ENCODE results near the gene ZC3H18.

GRCh38 chr16:87839610-87840045, 29.7 kb downstream of the SLC7A5 start:
- RRBS = 100% methylated on average over 1 of the region's 21 CpGs

- RRBS = 5% methylated on average over 6 of the region's 38 CpGs
Observed at GRCh38 chr16:87950649-87951239, 490 bp upstream of the BANP start.

DNA sequence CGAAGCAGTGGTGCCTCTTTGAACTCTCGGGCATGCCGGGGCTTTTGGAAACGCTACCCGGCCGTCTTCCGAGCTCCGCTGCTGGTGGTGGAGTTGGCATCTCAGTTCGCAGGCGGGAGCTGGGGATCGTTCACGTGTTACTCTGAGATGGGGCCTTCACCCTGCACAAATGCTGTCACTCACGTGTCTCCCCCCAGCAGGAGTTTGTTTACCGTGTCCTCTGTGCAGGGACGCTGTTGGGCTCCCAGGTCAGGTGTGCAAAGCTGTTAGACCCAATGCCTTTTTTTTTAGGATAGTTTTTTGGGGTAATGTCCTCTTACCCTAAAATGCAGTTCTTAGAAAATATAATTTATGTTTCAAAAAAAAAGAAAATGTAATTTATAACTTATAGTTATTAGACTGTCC, 34.0 kb downstream of the BANP start:
- RRBS = no CpG with 5 or more reads among the region's 15 CpGs

DNA sequence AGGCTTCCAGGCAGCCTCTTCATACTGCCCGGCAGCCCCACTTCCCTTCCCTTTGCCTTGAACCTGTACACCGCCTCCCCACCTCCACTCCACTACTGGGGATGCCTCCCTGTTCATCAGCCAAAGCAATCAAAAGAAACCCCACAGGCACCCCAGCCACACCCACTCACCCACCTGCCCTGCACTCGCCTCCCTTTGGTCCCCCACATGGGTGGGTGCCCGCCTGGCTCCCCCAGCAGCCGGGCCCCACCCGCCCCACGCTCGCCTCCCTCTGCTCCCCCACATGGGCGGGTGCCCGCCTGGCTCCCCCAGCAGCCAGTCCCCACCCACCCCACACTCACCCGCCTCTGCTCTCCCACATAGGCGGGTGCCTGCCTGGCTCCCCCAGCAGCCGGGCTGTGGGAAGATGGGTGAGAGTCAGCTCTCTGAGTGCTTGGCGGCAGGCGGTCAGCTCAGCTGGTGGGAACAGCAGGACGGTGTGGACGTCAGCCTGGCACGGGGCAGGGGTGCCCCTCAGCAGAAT, 135.5 kb downstream of the BANP start:
- RRBS = no CpG with 5 or more reads among the region's 18 CpGs

GRCh38 chr16:88232333-88233249, 150.2 kb upstream of the ZNF469 start:
- RRBS = 31% methylated on average over 3 of the region's 33 CpGs

GRCh38 chr16:88238514-88239225, 144.1 kb upstream of the ZNF469 start:
- RRBS = no CpG with 5 or more reads among the region's 8 CpGs

GRCh38 chr16:88245667-88246047, 137.1 kb upstream of the ZNF469 start:
- RRBS = 37% methylated on average over 2 of the region's 9 CpGs

GRCh38 chr16:88262764-88263050, 120.1 kb upstream of the ZNF469 start:
- RRBS = 16% methylated on average over 2 of the region's 12 CpGs

- RRBS = no CpG with 5 or more reads among the region's 8 CpGs
Observed at GRCh38 chr16:88306671-88307402, 75.9 kb upstream of the ZNF469 start.

GRCh38 chr16:88333345-88333882, 49.3 kb upstream of the ZNF469 start:
- RRBS = 30% methylated on average over 3 of the region's 22 CpGs

- RRBS = 7% methylated on average over 17 of the region's 39 CpGs
Observed at GRCh38 chr16:88437324-88437726, 15.8 kb upstream of the ZFPM1 start.

- RRBS = 68% methylated on average over 12 of the region's 52 CpGs
Observed at GRCh38 chr16:88497406-88498431, 44.6 kb downstream of the ZFPM1 start.

- RRBS = 82% methylated on average over 10 of the region's 23 CpGs
Observed at GRCh38 chr16:88498558-88499071, 45.5 kb downstream of the ZFPM1 start.

DNA sequence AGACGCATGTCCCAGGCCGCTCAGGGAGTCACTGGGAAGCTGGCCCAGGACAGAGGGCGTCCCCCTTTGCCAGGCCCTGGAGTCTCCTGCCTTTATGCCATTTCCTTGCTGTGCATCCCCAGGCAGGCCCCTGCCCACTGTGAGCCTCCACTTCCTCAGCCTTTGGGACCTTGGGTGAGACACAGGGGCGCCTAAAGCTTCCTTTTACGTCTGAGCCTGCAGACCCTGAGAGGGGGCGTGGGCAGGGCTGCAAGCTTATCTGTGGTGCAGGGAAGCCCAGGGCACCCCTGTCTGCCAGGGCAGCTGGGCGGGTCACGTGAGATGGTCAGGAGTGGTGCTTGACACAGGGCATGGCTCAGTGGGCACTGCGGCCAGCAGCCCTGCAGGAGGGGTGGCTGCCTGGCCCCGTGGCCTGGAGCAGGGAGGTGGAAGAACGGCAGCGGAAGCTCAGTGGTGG, 54.9 kb upstream of the ZC3H18 start:
- RRBS = no CpG with 5 or more reads among the region's 12 CpGs

DNA sequence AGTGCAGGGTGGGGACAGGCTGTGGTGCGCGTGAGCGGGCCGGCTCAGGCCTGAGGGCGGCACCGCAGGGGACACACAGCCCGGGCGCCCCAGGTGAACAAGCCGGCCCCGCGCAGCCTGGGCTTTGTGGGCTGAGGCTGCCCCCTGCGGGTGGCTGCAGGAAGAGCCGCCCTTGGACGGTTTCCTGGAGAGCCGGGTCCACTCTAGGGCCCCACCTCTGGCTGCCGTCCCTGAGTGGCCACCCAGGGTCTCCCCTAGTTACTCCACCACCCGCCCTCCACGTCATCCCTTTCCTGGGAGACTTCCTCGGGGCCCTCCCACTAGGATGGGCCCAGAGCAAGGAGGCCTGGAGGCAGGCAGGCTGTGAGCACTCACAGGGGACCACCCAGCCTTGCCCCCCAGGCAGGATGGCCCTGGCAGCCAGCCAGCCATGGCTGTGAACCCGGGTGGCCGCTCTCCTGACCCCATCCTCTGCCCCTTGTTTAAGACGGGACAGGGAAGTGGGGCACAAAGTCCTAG, 42.7 kb upstream of the ZC3H18 start:
- RRBS = 9% methylated on average over 10 of the region's 22 CpGs

DNA sequence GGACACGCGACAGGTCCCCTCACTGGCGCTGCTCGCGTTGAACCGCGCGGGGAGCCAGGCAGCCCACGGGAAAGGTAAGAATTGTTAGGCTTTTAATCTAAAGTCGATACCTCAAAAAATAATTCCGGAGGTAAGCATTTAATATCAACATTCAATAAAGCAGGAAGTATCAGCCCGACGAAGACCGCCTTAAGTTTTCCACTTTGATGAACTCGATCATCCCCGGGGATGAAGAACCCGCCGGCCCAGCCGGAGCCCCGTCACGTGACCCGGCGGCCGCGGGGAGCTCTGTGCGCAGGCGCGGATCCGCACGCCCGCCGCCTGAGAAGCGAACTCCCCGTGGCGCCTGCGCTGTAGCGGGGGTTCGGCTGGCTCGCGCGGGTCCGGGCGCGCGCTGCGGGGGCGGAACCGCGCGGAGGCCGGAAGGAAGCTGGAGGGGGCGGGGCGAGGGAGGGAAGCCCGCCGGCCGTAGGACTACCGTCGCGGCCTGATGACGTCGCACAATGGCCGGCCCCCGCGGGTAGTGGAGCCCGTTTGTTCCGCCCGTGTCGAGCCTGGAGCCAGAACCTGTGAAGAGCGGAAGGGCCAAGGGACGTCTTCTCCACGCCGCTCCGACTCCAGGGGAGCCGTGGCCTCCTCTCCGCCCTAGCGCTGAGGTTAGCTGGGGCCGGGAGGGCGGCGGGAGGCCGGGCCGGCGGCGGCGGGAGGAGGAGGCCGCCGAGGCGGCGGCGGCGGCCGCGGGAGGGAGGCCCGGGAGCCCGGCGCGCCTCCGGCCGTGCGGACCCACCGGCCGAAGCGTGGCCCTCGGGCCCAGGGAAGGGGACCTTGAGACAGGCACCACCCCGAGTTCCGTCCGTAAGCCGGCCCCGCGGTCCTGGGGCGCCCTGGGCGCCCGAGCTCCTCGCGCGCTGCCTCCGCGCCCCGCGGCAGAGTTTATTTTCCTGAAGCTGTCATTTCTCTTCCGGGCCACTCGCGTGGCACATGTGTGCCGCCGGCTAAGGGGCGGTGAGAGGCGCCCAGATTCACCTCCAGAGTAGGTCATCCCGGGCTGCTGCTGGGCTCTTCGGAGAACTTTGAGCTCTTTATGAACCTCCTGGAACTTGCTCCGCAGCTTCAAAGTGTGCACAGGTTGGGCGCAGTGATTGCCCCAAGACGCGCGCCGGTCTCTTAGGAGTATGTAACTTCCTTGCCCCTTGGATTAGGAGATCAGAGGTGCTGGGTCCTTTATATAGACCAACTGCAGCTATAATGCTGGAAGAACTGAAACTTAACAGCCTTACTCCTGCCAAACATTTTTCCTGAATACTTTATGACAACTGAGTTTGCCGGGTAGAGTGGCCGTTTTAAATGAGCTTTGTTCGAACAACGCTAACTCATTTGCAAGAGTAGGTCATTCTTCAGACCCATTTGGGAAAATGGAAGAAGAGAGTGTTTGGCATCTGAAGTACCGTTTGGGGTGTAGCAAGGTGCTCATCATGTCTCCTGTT, at the start of gene ZC3H18:
Gene ZC3H18, plus strand, starts transcription at position 493 of the 1,487 bp plus-strand sequence.
- RRBS = 2% methylated on average over 68 of the region's 139 CpGs

- RRBS = no CpG with 5 or more reads among the region's 20 CpGs
Observed at GRCh38 chr16:88624274-88624731, 14.1 kb upstream of the IL17C start.

DNA sequence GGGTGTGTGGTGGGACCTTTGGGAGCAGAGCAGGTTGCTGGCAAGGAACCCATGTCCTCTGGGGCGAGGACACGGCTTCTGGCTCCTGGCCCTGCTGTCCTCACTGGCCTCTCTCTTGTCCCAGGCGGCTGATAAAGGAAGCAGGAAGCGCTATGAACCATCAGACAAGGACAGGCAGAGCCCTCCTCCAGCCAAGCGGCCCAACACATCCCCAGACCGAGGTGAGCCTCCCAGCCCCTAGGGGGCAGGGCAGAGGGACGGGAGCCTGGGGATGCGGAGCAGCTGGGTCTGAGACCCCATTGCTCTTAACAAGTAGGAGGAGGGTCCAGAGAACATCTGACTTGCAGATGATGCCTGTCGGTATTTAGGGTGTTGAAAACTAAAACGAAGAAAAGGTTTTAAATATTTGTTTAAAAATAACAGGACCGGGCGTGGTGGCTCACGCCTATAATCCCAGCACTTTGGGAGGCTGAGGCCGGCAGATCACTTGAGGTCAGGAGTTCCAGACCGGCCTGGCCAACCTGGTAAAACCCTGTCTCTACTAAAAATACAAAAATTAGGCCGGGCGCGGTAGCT, 9.7 kb upstream of the IL17C start:
- RRBS = no CpG with 5 or more reads among the region's 18 CpGs

GRCh38 chr16:88721080-88722367, 15.2 kb downstream of the CTU2 start:
- RRBS = 97% methylated on average over 5 of the region's 84 CpGs

DNA sequence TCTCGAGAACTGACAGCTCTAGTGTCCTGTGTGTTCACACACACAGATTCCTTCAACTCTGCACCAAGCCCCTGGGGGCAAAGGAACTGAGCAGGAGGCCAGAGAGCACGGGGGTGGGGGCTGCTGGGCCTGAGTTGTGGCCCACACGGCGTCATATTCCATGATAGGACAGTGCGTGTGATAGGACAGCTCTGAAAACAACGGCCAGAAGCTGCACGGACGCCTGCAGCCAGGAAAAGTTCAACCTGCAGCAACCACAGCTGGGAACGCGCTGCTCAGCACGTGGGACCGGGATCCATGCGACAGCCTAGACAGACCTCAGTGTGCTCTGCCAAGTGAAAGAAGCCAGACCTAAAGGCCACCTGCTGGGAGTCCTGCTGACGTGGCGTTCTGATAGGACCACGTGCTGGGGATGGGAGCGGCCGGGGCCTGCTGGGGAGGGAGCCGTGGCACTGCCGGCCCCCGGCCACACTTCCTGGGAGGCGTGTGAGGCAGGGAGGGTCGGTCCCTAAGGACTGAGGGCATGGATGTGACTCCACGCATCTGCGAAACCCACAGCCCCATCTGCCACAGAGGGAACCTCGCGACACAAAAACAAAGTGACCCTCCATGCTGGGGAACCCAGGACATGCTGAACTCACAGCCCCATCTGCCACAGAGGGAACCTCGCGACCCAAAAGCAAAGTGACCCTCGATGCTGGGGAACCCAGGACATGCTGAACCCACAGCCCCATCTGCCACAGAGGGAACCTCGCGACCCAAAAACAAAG, 21.7 kb downstream of the CTU2 start:
- RRBS = no CpG with 5 or more reads among the region's 32 CpGs